NALM6 (cell line): ENCODE data around the gene NANS.

DNA sequence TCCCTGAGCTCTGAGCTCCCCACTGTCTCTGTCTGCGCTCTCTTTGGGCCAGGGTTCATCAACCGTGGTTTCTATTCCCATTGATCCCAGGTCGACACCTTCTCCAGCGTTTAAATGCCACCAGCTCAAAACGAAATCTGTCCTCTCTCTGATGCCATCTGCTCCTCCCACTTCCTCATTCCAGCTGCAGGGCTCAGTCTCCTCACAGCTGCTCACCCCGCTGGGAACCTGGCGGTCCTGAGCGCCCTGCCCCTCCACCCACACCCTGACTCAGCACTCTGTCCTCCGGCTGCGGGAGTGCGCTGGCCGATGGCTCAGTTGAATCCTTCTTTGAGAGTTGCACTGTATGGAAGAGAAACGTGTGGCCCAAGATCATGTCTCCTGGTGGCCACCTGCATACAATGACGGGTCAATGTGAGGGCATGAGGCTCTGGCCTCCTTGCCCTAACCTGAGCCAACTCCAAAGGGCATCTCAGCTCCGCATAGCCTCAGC, 74.9 kb downstream of the PTCH1 start:
- PRO-cap, result no peak

GRCh38 chr9:95506312-95507065, 2.6 kb downstream of the PTCH1 start:
- PRO-cap, result bidirectional peak, plus-strand start at chr9:95506876, minus-strand start at chr9:95506437

GRCh38 chr9:95588731-95589402, 79.8 kb upstream of the PTCH1 start:
- PRO-cap, result no peak

DNA sequence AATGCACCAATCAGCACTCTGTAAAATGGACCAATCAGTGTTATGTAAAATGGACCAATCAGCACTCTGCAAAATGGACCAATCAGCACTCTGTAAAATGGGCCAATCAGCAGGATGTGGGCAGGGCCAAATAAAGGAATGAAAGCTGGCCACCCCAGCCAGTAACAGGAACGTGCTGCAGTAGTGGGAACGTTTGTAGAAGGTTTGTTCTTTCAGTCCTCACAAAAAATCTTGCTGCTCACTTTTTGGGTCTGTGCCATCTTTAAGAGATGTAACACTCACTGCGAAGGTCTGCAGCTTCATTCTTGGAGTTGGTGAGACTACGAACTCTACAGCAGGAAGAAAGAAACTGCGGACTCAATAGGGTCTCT, 145.7 kb upstream of the ERCC6L2 start:
- PRO-cap, result no peak

DNA sequence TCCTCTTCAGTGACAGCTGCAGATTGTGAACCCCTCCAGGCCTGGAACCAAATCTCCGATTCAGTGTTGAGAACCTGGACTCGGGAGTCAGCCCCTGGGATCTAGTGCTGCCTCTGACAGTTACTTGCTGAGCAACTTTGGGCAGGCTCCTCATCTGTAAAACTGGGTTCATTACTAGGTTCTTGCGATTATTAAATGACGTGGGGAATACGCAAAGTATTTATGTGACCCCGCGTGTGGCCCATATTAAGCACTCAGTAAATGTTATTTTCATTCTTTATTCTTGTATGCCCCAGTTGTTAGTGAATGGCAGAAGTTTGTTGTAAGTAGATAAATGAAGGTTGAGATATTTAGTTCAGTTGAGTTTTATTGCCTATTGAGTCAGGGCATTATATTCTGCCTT, 696 bp downstream of the ERCC6L2 start:
- PRO-cap, result no peak

DNA sequence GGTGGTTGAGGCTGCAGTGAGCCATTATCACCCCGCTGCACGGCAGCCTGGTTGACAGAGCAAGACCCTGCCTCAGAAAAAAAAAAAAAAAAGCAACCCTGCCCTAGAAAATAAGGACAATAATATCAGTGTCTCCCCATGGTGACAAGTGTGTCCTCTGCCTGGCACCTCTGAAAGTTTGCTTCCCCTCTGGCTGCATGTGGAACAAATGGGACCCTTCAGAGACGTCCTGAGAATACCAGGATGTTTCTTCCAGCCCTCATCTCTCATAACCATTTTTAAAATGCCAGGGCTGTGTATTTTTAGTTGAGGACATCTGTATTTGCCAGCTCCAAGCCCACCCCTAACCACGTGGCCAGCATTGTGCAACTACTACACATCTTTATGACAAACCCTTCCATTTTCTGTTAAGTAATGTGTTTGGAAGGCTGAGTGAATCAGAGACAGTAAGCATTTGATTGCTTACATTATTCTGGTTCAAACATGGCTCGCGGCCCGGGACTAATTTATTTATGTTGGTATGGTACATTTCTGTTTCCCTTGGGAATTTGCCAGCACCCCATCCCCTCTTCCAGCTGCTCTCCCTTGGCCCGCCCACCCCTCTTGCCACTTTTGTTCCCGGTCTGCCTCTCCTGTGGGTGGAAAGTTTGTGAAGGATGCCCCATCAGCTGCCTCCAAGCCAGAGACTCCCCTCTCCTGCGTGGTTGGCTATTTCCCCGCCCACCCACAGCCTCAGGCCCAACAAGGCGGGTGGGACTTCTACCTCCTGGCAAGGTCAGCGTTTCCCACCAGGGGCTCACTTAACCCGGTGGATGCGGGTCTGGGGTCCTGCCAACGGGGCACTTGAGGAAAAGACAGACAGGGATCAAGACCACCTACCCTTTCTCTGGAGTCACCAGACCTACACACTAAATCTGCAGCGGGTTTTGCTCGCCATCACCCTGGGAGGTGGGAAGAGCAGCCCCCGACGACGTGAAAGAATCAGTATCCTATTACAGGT, 162.3 kb downstream of the HSD17B3 start:
- PRO-cap, result no peak

DNA sequence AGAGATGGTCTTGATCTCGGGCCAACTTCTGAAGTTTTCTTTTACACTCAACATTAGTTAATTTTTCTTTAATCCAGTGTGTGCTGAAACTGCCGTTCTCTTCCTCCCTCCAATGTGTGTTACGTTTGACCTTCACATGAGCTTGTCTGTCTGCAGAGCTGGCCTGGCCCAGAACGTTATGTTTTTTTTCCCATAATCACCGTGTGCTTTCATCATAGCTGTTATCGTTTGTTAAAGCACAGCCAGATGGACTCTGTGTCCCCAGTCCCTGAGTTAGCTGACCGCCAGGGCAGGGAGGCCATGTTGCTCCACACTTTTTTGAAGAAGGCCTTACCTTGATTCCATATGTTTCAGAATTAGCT, 55.8 kb downstream of the HSD17B3 start:
- PRO-cap, result no peak

DNA sequence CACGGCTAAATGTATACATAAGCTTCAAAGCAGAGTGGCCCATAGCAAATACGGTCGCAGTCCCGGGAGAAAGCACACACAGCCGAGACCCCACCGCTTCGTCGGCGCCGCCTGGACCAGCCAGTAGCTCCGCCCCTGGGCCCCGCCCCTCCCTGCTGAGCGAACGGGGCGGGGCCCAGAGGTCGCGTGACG, 241 bp upstream of the HABP4 start:
- PRO-cap, result bidirectional peak, plus-strand start outside the sequence, minus-strand start at position 123 of the sequence

DNA sequence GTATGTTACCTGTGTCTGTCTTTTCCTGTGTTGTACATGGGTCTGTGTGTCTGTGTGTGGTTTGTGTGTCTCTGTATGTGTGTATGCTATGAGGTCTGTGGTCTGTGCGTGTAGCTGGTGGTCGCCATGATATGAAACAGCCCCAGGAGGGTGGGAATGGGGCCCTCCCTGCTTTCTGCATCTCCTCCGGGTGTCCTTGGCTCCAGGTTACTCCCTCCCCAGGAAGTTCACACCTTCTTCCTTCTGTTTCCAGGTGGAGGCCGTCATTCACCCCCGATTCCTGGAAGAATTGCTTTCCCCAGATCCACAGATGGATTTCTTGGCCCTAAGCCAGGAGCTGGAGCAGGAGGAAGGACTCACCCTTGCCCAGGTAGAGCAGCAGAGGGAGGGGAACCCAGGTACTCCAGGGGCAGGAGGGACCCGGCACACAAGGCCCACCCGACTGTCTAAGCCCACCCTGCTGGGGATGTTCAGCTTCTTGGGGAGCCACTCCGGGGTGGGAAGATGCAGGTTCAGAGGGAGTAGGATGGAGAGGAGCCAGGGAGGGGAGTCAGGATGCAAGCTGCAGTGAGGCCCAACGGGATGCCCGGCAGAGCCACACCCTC, 9.1 kb downstream of the NUTM2G start:
- PRO-cap, result no peak

DNA sequence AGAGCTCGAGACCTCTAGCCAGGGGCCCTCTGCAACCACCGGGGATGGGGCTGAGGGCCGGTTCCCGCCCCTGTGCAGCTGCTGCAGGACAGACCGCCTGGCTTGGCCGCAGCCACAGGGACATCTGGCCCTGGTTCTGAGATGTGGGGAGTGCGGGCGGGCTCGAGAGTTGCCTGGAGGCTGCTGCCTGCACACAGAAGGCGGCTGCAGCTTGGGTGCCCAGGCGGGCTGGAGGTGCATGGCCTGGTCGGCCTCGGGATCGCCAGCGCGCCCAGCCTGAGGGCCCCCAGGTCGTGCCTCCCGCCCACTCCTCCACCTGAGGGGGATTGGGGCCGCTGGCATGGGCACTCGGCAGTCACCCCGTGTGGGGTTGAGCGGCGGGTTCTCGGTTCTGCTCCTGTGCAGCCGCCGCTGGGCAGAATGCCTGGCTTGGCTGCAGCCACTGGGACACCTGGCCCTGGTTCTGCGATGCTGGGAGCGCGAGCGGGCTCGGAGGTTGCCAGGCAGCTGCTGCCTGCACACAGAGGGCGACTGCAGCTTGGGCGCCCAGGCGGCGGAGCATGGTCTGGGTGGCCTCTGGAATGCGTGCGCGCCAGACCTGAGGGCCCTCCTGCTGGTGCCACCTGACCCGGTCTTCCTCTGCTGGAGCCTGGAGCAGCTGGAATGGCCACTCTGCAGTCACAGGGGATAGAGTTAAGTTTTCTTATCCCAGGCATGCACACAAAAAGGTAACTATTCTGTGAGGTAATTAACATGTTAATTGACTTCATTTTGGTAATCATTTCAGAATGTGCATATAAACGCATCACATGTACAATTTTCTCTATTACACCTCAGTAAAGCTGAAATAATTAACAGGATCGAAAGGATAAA, 85.1 kb upstream of the CCDC180 start:
- PRO-cap, result no peak

- PRO-cap, result no peak
Observed at GRCh38 chr9:97330280-97330880, 22.9 kb downstream of the CCDC180 start.

DNA sequence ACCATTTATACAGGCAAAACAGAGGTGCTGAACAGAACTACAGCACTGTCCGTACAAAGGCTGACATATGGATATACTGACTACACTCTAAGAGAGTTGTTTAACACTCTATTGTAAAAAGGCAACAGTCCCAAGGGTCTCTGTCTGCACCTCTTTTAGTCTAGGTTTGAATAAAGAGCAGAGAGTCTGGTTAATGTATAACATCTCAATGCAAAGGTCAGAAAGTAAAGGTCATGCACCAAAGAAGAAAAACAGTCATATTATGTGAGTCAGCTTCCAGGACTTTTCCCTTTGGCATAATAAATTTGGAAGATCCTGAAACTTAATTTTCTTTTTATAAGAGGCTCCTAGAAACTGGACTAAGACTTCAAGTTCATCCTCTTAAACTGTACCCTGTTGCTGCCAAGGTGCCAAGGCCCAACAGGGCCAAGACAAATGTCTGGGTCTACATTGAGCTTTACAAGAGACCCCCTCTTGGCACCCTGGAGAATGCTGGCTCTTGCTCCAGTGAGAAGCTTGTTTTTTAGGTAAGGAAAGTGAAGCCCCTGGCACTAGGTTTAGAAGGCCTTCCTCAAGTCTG, 29.5 kb upstream of the TDRD7 start:
- PRO-cap, result no peak

GRCh38 chr9:97555053-97555691, 53.7 kb downstream of the TMOD1 start:
- PRO-cap, result no peak

GRCh38 chr9:97600537-97601084, 32.6 kb downstream of the TSTD2 start:
- PRO-cap, result no peak

GRCh38 chr9:97663905-97664887, 30.6 kb downstream of the NCBP1 start:
- PRO-cap, result no peak

- PRO-cap, result no peak
Observed at GRCh38 chr9:97803331-97804123, 49.5 kb upstream of the FOXE1 start.

DNA sequence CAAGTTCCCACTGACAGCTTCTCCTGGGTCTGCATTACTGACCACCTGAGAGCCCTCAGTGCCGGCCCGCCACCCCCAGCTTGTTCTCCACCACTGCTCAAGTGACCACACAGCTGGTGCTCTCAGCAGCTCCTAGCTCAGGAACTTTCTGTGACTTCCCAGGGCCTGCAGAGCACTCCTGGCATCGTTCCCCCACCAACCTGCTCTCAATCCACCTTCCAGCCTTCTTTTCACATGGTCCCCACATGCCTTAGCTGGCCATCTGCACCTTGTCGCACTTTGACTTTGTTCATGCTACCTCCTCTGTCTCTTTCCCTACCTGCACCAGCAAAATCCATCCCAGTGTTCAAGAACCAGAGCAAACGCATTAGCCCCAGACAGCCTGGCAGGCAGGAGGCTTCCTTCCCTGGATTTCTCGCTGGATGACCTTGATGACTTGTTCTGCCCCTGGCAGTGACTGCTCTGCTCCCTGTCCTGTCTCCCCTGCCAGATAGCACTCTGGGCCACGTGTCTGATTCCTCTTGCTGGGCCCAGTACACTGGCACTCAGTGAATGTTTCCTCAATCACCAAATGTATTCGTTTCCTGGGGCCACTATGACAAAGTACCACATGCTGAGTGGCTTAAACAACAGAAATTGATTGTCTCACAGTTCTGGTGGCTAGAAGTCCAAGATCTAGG, 35.0 kb upstream of the NANS start:
- PRO-cap, result no peak

DNA sequence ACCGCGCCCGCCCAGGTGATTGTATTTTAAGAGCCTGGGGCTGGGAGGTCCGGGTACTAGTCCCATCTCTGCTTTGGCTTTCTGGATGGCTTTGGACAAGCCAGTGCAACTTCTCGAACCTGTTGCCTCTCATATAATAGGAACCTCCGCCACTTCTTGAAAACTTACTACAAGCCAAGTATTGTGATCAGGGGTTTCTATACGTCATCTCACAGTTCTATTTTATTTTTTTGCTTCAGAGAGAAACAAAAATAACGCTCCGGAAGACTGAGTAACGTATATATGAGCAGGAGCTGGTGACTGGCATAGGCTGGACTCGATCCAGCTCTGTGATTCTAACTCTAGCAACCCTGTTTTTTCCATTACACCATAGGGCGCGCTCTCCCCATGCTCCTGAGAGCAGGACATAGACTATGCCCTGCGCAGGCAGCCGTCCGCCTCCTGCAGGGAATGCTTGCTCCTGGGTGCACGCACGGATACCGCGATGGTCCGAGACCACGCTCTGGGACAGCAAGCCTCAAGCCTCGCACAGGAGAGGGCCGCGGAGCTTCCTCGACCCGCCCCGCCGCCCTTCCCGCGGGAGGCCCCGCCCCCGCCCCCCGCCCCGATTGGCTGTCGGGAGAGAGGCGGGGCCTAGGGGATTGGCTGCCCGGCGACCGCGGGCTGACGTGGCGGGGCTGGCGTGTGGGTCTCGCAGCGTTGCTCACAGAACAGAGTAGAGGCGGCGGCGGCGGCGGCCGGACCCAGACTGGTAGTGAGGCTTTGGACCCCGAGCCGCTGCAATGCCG, at the start of gene NANS:
Gene NANS, plus strand, starts transcription at position 706 of the 788 bp plus-strand sequence.
- PRO-cap, result unidirectional peak, plus-strand start at position 279 of the sequence; bidirectional peak, plus-strand start at position 713 of the sequence, minus-strand start at position 509 of the sequence

DNA sequence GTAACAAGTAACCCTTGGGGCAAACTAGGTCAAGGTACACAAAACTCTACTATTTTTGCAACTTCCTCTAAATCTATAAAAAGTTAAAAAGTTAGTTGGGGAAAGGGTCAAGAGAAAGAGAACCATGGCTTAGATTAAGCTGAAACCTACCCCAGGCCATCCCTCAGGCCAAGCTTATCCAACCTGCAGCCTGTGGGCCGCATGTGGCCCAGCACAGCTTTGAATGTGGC, 11.0 kb downstream of the TRIM14 start:
- PRO-cap, result no peak

- PRO-cap, result no peak
Observed at GRCh38 chr9:98120622-98121054, 1.6 kb upstream of the TRIM14 start.